Epithelial cell of proximal tubule (primary cell): Measurements from ENCODE around the gene SCGB1D2.

DNA sequence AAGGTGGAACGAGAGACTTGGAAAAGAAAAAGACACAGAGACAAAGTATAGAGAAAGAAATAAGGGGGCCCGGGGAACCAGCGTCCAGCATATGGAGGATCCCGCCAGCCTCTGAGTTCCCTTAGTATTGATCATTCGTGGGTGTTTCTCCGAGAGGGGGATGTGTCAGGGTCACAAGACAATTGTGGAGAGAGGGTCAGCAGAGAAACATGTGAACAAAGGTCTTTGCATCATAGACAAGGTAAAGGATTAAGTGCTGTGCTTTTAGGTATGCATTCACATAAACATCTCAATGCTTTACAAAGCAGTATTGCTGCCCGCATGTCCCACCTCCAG is 25.2 kb upstream of the DAGLA start:
- RAMPAGE, long total RNA = no peak
- RRBS = no CpG with 5 or more reads among the region's 7 CpGs

- RAMPAGE, long total RNA = no peak
- RRBS = no CpG with 5 or more reads among the region's 8 CpGs
Observed at GRCh38 chr11:61690950-61691400, 10.8 kb downstream of the DAGLA start.

DNA sequence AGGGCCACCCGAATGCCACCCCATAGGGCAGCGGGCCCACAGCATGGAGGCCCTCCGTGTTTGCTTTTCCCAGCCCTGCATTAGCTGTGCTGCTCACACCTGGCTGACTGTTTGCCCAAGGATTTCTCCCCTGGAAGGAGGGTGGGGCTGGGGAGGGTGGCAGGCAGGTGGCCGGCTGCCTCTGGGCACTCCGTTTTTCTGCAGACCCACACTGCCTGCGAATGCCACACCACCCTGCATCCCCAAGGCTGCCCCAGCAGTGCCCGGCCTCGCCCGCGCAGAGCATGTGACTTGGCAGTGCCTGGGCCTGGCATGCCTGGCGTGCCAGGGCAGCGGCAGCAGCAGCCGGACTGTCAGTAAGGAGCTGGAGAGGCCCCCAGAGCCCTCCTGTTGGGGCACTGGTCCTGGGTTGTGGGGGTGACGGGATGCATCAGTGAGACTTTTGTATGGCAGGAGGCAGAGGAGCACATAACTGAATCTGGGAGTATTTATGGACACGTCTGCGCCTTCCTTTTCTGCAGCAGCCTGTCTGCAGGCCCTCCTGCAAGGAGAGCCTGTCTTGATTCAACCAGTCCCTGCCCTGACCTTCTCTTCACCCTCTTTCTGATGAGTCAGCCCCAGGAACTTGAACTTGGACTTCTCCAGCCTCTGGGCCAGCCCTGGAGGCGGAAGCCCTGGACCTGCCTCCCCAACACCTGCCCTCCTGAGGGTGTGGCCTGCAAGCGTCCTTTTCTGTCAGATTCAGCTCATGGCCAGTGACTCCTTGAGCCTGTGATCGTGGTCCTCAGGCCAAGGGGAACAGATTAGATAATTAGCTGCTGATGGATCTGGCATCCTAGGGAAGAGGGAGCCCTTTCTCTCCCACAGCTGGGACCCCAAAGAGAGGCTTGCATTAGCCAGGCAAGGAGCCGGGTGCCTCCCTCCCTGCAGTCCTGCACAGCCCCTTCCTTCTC is 19.9 kb downstream of the DAGLA start:
- RAMPAGE, long total RNA = no peak
- RRBS = 3% methylated on average over 9 of the region's 20 CpGs

DNA sequence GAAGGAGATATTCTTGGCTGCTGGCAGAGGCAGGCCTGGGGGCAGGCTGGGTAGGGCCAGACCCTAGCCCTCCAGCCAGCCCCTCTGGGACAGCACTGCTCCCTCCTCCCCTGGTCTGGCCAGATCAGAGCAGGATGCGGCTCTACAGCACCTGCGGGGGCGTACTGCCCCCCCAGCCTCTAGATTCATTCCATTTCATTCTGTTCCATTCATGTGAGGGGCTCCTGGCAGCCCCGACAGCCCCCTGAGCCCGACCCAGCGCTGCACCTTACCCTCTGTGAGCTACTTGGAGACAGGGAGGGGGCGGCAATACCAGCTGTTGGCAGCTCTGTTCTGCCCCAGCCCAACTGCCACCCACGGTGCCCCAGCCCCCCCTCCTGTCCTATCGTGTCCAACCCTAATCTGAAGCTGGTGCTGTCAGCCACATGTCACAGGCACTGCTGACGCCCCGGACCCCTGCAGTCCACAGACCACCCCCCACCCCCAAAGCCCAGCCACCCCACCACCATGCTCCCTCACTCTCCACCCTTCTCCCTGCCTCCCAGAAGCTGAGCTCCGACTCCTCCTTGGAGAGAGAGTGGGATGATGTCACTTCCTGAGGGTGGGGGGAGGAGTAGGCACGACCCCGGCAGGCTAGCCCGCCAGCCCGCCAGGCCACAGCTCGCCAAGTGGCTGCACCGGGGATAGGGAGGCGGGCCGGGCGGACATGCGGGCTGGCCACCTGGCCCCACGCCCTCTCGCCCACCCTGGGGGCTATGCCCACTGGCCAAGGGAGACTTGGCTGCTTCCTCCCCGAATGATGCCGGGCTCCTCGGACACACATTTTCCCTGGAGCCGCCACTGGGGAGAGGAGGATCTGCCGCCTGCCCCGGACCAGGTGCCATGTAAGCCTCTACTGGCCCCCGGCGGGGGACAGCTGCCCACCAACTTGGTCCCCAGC is 34.0 kb upstream of the MYRF start:
- RAMPAGE, long total RNA = no peak
- RRBS = 85% methylated on average over 15 of the region's 32 CpGs

- RAMPAGE, long total RNA = no peak
- RRBS = 17% methylated on average over 9 of the region's 16 CpGs
Observed at GRCh38 chr11:61752868-61753237, 417 bp downstream of the MYRF start.

GRCh38 chr11:61768628-61769740 is 16.5 kb downstream of the MYRF start:
- RAMPAGE, long total RNA = no peak
- RRBS = 42% methylated on average over 5 of the region's 39 CpGs

DNA sequence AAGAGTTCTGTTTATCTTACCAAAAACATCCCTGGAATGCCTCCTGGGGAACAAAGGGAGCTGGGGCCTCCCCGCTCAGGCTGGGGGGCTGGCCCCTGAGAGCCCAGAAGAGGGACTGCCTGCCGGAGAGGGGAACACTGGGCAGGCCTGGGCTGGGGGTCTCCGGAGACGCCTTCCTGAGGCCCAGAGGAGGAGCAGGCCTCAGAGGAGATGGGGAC is 17.2 kb downstream of the MYRF start:
- RAMPAGE, long total RNA = no peak
- RRBS = 40% methylated on average over 1 of the region's 4 CpGs

GRCh38 chr11:61777050-61777901 is 15.1 kb downstream of the TMEM258 start:
- RAMPAGE, long total RNA = no peak
- RRBS = 41% methylated on average over 2 of the region's 58 CpGs

- RAMPAGE, long total RNA = no peak
- RRBS = 93% methylated on average over 2 of the region's 28 CpGs
Observed at GRCh38 chr11:61795621-61796634, 3.2 kb downstream of the FEN1 start.

GRCh38 chr11:61800528-61801411 is 8.1 kb downstream of the FEN1 start:
- RAMPAGE, long total RNA = no peak
- RRBS = no CpG with 5 or more reads among the region's 3 CpGs

- RAMPAGE, long total RNA = no peak
- RRBS = no CpG with 5 or more reads among the region's 14 CpGs
Observed at GRCh38 chr11:61814120-61814682, 2.6 kb downstream of the FADS1 start.

DNA sequence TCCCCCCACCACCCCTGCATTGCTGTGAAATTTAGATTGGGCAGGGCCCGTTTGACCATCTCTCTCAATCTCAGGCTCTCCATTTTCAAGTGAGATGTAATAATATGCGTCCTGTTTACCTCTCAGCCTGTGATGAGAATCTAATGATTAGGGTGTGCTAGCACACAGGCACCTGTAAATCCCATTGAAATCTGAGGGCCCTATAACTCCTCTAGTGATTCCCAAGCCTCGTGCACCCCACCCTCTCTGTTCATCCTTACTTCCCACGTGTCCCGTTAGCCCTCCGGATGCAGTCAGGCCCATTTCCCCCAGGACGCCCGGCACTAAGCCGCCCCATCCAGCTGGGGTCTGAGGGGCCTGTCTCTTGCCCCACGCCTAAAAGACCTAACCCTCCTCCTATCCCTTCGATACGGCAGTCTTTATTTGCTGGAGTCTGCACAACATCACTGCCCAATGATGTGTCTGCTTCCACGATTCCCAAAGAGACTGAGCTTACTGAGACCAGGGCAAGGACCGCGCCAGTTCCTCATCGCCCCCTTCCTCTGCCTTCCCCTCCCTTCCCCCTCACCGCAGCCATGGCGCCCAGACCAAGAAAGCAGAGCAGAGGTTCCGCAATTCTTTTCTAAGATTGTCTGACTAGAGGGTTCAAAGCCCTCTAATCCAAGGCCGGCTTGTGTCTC is 1.1 kb upstream of the FADS2 start:
- RAMPAGE, long total RNA = no peak
- RRBS = no CpG with 5 or more reads among the region's 20 CpGs

DNA sequence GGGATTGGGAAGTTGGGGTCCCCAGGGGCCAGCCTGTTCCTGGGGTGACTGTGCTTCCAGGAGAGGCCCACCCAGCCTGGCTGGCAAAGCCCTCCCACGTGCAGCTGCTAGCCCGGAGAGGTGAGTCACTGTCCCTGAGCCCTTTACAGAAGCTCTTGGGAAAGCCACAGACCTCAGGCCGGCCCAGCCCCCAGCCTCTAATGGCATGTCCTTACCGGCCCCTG is 868 bp downstream of the FADS3 start:
- RAMPAGE, long total RNA = no peak
- RRBS = 1% methylated on average over 2 of the region's 4 CpGs

- RAMPAGE, long total RNA = no peak
- RRBS = no CpG with 5 or more reads among the region's 17 CpGs
Observed at GRCh38 chr11:61975027-61975795, 7.8 kb upstream of the FTH1 start.

DNA sequence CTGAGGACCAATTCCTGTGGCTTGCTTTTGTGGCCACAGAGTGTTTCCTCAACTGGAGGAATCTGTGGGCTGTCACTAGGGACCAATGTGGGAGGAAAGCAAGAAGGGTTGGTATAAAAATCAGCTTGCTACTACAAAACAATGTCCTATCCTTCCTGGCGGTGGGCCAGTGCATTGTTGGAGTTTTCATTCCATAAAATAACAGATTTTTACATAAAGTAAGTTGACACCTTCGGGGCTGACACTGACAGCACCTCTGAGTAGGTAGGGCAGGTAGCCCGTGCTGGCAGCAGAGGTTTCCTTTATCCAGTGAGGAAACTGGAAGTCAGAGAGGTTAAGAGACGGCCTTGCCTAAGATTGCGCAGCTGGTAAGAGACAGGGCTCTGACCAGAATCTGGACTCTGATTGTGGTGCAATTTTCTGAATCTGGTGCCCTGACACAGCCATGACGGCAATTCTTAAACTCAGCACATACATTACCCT is 8.6 kb upstream of the FTH1 start:
- RAMPAGE, long total RNA = no peak
- RRBS = no CpG with 5 or more reads among the region's 6 CpGs

GRCh38 chr11:62148382-62148747 is 24.6 kb downstream of the INCENP start:
- RAMPAGE, long total RNA = no peak
- RRBS = no CpG with 5 or more reads among the region's 5 CpGs

DNA sequence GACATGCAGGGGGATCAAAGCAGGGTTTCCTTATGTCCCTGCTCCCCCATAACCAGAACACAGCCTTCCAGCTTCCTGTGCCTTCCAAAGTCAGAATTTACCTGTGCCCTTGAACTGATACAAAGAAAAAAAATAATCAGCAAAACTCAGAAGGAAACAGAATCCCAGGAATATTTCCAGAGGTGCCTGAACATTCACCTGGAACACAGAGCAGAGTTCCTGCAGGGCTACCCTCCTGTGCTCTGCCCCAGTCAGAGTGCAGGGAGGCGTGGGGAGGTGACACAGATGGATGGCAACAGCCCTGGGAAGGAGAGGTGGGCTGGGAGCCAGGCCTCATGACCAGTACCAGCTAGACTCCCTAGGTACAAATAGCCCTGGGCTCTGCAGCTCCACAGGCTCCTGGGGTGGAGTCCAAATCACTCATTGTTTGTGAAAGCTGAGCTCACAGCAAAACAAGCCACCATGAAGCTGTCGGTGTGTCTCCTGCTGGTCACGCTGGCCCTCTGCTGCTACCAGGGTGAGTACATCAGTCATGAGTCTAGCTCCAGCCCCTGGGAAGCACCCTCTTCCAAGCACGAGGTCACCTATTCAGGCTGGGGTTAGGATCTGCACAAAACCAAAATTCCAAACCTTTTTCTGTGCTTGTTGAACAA is at the start of gene SCGB1D2:
SCGB1D2 (plus strand) TSS at position 394 of the 653 bp plus-strand sequence.
- RAMPAGE, long total RNA = no peak
- RRBS = no CpG with 5 or more reads among the region's 4 CpGs

- RAMPAGE, long total RNA = no peak
- RRBS = no CpG with 5 or more reads among the region's 9 CpGs
Observed at GRCh38 chr11:62399067-62399492, 19.8 kb upstream of the SCGB1A1 start.

- RAMPAGE, long total RNA = no peak
- RRBS = 7% methylated on average over 1 of the region's 12 CpGs
Observed at GRCh38 chr11:62426421-62427222, 7.8 kb downstream of the SCGB1A1 start.

DNA sequence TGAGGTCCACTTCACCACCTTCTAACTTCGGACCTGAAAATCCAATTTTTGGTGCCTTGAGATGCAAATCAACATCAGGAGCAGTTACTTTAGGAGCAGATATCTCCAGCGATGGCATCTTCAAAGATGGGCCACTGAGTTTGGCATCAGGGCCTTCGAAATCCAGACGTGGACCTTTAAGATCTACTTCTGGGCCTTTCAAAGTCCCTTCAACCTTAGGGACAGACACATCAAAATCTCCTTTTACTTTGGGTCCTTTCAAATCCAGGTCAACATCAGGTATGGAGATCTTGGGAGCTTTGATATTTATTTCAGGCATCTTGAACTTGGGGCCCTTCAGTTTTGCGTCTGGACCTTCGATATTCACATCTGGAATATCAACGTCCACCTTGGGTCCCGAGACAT is 27.0 kb downstream of the AHNAK start:
- RAMPAGE, long total RNA = no peak
- RRBS = no CpG with 5 or more reads among the region's 8 CpGs